Helper T cell (primary cell): ENCODE measurements around the gene ASDURF.

- PRO-cap, 2 experiments = no peak in any of the 2 experiments
These were observed 64.1 kb upstream of the FRZB start for GRCh38 chr2:182930224-182931219.

- PRO-cap, 2 experiments = no peak in any of the 2 experiments
These were observed 49.3 kb downstream of the NCKAP1 start for GRCh38 chr2:182988861-182989359.

GRCh38 chr2:183123705-183124094, 543 bp upstream of the NUP35 start:
- PRO-cap, 2 experiments = no peak in any of the 2 experiments

- PRO-cap, 2 experiments = no peak in any of the 2 experiments
These were observed 35.8 kb upstream of the ZNF804A start for GRCh38 chr2:184562520-184563014.

DNA sequence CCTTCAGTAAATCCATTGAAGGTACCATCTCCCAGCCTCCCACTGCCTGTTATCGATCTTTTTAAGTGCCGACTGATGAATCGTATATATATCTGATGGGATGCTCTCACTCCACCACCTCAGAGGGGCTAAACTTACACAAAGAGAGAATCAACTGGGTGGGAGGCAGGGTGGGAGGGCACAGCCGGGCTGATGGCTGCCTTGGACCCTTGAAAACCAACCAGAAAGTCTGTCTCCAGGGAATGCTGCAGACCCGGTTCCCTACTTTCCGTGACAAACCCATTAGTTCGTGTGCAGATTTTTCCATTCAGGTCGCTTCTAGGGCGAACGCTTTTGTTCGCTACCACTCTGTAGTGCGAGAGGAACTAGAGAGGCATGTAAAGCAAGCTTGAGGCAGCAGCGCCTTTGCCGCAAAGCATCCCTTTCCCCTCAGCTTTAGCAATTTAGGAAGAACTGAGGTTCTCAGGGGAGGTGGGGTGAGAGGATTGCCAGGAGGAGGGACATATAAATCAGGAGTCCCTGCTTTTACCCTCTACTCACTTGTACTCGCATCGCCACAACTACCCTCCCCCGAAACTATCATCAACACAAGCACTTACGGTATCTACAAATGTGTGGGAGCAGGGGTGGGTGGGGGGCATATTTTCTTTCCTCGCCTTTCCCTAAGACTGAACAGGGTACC, 831 bp upstream of the ZNF804A start:
- PRO-cap, 2 experiments = no peak in any of the 2 experiments

DNA sequence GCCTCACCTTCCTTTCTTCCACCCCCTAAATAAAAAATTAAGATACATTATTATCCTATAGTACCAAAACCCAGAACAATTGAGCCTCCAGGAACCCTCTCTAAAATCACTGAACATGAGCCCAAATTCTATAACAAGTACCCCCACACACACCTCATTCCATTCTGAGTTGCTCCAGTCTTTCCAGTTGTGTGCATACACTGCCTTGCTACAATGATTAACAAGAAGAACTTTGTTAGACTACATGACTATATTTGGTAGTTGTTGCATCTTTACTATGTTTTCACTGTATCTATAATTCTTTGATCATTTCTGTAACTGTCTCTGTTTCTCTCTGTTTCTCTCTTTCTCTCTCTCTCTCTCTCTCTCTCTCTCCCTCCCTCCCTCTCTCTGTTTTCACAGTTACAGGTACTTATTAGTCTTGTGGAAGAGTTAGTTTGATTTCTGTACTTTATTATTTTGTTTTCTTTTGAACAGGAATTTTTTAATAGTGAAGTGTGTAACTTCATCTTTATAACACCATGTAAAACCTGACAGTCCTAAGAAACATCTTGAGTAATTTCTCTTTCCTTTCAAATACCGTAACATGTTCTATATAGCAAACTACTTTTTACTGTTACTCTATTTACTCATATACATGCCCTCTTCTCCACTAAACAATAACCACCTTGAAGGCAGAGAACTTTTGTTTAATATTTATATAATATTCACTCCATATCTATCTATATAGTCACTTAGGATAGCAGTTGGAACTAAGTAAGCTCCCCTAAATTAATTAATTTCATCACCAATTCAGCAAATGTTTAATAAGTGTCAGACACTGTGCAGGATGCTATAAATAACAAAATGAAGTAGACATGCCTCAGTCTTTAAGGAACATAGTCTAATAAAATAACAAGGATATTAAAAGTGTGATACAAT, 268.4 kb downstream of the FSIP2 start:
- PRO-cap, 2 experiments = no peak in any of the 2 experiments

- PRO-cap, 2 experiments = no peak in any of the 2 experiments
These were observed 702 bp upstream of the ITGAV start for GRCh38 chr2:186589123-186589584.

- PRO-cap, 2 experiments = no peak in any of the 2 experiments
These were observed 44.5 kb downstream of the CALCRL start for GRCh38 chr2:187403600-187404004.

DNA sequence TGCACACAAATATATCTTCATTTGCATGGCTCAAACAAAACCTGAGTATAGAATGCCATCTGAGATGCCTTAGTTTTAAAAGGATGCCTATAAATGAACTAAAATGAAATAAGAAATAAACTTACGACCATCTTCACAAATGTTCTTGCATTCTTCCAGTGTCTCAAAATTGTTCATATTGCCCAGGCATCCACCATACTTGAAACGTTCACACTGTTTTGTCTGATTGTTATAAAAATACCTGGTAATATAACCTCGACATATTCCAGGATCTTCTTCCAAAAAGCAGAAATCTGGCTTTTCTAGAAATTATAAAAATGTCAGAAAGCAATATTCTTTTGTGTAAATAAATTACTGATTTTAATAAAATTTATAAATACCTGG, 36.6 kb upstream of the CALCRL start:
- PRO-cap, 2 experiments = no peak in any of the 2 experiments

DNA sequence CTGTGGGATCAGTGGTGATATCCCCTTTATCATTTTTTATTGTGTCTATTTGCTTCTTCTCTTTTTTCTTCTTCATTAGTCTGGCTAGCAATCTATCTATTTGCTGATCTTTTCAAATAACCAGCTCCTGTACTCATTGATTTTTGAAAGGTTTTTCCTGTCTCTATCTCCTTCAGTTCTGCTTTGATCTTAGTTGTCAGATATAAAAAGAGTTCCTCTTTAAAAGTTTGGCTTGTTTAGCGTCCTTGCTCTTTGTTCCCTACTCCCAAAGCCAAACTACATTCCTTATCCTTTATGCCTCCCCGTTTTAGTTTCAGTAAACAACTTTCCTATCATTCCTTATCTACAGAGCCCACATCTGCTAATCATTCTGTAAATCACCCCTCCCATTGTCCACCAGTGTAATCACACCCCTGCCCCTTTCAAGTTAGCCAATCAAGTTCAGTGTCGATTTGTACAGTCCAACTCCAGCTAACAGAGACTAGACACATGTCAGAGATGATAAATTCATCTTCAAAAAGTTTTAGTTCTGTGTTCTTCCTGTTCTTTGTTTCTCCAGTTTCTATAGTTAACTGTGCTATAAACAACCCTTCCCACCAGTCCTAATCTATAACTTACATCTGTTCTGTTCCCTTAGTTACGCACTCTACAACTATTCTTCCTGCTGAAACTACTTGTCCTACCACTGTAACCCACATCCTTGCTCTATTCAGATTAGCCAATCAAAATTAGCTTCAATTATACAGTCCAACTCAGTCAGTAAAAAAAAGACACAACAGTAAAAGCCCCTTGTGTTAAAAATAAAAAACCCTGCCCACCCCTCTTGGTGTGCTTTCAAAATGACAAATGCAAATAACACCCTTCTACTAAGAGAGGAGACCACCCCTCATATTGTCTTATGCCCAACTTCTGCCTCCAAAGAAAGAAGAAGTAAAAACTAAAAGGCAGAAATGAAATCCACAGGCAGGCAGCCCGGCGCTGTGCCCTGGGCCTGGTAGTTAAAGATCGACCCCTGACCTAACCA, 44.3 kb downstream of the TFPI start:
- PRO-cap, 2 experiments = no peak in any of the 2 experiments

GRCh38 chr2:187541030-187541592, 13.1 kb downstream of the TFPI start:
- PRO-cap, 2 experiments = no peak in any of the 2 experiments

DNA sequence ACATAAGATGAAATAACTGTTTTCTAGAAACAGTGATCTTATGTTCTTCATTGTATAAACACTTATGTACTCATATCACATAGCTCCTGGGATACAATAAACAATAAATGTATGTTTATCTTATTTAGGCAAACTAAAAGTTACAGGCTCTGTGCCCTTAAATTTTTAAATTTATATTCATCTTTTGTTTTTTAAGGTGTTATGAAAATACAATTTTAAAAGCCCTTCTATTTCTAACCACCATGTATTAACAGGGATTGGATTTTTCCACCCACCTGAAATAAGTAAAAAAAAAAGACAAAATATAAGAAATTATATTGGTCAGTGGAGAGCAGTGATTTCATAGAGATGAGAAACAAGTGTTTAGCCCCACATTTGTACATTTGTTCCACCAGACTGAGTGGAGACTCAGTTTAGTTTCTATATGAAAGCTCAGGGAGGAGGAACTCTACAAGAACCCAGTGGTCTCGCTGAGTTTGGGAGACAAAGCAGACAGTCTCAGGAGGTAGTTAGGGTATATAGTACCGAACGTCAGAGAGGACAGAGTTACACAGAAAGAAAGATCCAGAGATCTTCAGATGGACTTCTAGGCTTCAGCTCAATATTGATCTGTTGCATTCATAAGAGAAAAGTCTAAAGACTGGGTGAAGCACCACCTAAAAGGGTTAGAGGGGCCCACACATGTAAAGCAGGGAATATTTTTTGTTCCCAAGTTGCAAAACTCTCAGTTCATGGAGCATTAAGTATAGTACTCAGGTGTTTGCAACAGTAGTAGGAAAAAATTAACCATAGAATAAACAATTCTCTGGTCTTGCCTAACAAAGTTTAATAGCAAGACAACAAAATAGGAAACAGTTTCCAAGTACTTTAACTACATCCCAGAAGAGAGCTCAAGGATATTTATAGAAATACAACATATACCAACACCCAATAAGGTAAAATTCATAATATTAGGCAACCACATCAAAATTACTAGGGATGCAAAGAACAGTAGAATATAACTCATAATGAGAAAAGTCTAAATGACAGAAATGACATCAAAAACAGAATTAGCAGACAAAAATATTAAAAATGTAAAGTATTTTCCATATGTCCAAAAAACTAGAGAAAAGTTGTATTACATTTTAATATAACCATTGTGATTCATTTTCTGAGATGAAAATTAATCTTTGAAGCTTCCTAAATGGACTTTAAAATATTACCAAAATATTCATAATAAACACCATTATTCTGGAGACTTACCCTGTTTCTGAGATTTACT, 4.2 kb downstream of the TFPI start:
- PRO-cap, 2 experiments = no peak in any of the 2 experiments

DNA sequence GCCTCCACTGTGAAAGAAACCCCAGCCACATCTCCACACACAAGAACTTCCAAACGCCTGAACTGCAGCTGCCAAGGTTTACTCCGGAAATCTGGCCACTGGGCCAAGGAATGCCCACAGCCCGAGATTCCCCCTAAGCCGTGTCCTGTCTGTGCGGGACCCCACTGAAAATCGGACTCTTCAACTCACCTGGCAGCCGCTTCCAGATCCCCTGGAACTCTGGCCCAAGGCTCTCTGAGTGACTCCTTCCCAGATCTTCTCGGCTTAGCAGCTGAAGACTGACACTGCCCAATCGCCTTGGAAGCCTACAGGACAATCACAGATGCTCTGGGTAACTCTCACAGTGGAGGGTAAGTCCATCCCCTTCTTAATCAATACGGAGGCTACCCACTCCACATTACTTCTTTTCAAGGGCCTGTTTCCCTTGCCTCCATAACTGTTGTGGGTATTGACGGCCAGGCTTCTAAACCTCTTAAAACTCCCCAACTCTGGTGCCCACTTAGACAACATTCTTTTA, 256.2 kb upstream of the GULP1 start:
- PRO-cap, 2 experiments = no peak in any of the 2 experiments

DNA sequence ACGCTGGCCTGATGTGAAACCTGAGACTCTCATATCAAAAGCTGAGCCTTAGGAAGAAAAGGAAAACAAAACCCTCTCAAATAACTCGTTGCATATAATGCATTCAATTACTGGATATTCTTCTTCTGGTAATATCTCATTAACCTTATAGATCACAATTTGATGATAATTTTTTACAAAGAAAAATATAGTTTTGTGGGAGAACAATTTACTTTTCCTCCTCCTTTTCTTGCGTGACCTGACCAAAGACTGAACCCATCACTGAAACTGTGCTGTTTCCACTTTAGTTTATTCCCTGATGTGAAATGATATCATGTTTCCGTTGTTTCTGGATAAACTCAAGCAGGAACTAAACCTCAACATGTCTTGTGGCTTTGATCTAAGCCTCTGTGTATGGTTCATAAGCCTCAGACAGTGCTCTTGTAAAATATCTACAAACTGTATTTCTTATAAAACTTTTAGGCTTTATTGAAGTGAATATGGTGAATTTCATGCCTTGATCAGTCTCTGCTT, 332.5 kb downstream of the GULP1 start:
- PRO-cap, 2 experiments = no peak in any of the 2 experiments

- PRO-cap, 2 experiments = no peak in any of the 2 experiments
These were observed 20.3 kb downstream of the COL3A1 start for GRCh38 chr2:188994419-188994900.

DNA sequence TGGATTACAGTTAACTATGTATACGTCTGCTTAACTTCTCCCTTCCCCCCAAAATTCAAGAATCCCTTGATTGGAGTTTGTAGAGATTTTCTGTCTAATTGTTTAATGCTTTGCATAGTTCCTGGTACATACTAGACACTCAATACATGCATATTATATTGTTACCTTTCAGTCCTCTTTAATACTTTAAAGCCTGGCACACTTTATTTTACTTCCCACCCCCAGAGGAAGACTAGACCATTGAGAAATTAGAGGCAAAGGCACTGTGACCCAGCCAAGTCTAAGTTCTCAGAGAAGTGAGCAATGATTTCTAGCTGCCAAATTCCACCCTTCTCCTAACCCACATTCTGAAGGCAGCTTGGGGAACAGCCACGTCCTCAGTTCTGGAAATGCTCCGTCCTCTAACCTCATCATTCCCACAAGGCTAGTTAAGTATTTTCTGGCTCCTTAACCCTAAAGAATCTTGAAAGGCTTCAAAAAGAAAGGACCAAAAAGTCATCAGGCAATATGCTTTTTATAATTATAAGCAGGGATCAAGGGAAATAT, 86.7 kb downstream of the COL5A2 start:
- PRO-cap, 2 experiments = no peak in any of the 2 experiments

DNA sequence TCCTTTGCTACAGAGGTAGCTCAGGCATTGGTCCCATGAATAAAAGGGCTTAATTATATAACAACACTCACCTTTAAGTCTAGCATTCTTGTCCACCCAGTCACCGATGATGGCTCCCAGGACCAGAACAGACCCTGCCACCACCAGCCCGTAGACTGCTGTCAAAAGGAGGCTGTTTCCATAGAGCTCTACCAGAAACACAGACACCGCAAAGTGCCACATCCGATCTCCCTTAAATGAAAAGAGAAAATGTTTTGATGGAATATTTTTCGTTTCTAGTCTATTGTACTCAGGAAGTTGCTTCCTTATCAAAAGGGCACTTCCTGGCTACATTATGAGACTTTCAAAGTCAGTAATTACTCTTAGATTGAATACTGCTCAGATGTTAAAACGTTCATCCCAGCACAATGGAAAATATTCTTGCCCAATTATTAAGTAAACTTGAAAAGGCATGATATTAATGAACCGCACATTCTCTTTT, 5.5 kb downstream of the SLC40A1 start:
- PRO-cap, 2 experiments = peak in 1 of 2 experiments; most common minus-strand start position 157 of the sequence (in 1)

- PRO-cap, 2 experiments = no peak in any of the 2 experiments
These were observed 4.2 kb downstream of the SLC40A1 start for GRCh38 chr2:189576275-189576909.

- PRO-cap, 2 experiments = peak in 2 of 2 experiments; most common plus-strand start chr2:189661499 (in 2); most common minus-strand start chr2:189661271 (in 1)
These were observed at the start of gene ASDURF for GRCh38 chr2:189661121-189661915. Gene ASDURF, plus strand, starts transcription at chr2:189661459.

GRCh38 chr2:189765564-189765909, 2.9 kb upstream of the OSGEPL1 start:
- PRO-cap, 2 experiments = no peak in any of the 2 experiments